SK-MEL-5 (cell line): ENCODE measurements around a stretch of chr21.

DNA sequence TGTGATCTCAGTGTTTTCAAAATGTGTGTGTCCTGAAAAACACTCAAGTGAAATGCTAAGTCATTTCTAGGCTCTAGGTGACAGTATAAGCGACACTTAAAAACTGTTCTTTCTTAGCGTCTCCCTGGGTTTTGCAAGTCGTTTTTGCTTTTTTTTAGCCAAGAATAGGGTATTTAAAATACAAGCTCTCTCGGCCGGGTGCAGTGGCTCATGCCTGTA, 5394.2 kb upstream of the TPTE start:
RAMPAGE:
- cytosol, long total RNA: no peak
- long total RNA: no peak
- nucleus, long total RNA: no peak

GRCh38 chr21:6111362-6111764, 4410.0 kb upstream of the TPTE start:
RAMPAGE:
- cytosol, long total RNA: no peak
- long total RNA: no peak
- nucleus, long total RNA: no peak

DNA sequence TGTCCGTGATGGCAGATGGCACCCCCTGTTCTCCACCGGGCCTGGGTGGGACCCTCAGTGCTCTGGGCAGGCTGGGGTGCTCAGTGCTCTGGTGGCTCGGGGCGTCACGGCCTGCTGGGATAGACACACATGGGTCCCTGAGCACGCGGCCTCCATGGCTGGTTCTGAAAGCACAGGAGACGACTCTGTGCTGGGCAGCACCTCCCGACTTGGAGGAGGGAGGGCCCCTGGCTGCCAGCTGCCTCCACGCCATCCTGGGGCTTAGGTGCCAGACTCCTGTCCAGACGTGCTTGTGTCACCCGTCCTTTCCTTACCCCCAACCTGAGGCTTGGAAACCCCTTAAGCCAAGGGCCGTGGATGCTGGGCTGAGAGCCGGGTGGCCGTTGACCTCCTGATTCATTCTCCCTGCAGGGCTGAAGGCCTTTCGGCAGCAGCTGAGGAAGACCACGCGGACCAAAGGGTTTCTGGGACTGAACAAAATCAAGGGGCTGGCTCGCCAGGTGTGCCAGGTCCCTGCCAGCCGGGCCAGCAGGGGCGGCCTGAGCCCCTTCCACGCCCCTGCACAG, 4401.2 kb upstream of the TPTE start:
RAMPAGE:
- cytosol, long total RNA: no peak
- long total RNA: no peak
- nucleus, long total RNA: no peak

DNA sequence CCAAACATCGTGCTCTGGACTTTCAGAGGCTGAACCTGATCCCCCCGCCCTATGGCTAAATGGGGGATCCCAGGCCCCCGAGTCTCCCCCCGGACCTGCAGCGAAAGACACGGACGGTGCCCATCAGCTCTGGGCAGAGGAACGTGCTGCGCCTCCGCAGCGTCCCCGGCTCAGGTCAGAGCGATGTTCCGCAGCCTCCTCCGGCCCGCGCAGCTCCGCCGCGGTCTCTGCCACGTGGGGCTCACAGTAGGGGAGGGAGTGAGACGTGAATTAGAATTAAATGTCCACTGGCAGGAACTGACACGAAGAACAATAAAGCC, 4053.1 kb upstream of the TPTE start:
RAMPAGE:
- cytosol, long total RNA: no peak
- long total RNA: no peak
- nucleus, long total RNA: no peak

DNA sequence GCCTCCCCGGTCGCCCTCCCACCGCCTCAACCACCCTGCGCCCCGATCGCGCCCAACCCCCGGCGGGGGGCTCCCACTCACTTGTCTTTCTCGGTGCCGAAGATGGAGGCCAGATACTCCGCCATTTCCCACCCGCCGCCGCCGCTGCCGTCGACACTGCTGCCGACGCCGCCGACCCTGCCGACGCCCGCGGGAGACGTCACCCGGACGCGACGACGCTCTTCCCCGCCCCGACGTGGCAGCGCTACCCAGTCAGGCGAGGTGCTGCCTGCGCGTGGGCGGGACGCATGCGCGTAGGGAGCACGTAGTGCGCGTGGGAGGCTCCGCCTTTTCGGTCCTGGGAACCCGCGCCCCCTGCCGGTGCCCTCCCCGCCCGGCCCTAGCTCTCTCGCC, 4022.3 kb upstream of the TPTE start:
RAMPAGE:
- cytosol, long total RNA: no peak
- long total RNA: no peak
- nucleus, long total RNA: no peak

RAMPAGE:
- cytosol, long total RNA: no peak
- long total RNA: no peak
- nucleus, long total RNA: no peak
Measured at GRCh38 chr21:8214453-8215008, 2306.9 kb upstream of the TPTE start.

RAMPAGE:
- cytosol, long total RNA: no peak
- long total RNA: no peak
- nucleus, long total RNA: no peak
Measured at GRCh38 chr21:8215887-8216432, 2305.4 kb upstream of the TPTE start.

DNA sequence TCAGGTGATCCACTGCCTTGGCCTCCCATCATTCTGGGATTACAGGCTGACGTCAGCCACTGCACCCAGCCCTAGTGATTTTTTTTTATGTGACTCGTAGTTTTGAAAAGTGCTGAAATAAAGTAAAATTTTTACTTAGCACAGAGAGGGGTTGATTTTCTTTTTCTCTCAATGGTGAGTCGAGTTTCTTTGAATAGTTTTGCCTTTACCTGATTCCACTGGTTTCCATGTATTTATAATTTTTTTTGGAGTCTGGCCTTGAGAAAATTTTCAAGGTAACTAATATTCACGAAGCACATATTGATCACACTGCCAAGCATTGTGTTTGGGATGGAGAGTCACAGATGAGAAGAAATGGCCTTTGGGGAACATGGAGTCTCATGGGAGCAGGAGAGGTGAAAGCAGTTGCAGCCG, 799.4 kb upstream of the TPTE start:
RAMPAGE:
- cytosol, long total RNA: no peak
- long total RNA: no peak
- nucleus, long total RNA: no peak

GRCh38 chr21:13893715-13894048, 284.1 kb downstream of the POTED start:
RAMPAGE:
- cytosol, long total RNA: no peak
- long total RNA: no peak
- nucleus, long total RNA: no peak

DNA sequence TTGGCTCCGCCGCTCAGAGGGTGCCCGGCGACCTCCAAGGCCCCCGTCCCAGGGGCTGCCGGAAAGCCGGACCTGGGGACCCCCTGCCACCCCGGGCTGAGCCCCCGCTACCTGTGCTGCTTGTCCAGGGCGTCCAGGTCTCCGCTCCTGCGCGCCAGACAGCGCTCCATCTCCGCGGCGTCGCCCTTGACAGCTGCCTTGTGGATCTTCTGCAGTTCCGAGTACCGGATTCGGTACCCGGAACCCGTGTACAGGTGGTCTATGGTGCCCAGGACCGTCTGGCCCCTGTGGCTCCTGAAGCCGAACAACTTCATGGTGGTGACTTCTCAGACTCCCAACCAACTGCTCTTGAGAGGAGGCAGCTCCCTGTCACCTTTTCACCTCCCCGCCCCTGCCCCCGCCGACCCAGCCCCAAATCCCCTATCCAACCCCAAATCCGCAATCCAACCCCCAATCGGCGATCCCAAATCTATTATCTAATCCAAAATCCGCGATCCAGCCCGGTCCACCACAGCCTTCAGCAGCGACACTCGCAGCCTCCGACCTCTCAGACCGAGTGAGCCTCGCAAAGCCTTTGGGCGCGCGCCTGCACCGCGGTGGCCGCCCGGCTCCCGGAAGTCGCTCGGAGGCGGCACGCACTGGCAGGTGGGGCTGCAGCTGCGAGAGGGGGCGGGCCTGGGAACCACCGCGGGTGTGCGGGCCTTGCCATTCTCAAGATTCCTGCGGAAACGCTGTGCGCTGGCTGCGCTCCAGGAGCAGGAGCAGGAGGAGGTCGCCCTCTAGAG, 231.0 kb downstream of the LIPI start:
RAMPAGE:
- cytosol, long total RNA: no peak
- long total RNA: no peak
- nucleus, long total RNA: no peak

DNA sequence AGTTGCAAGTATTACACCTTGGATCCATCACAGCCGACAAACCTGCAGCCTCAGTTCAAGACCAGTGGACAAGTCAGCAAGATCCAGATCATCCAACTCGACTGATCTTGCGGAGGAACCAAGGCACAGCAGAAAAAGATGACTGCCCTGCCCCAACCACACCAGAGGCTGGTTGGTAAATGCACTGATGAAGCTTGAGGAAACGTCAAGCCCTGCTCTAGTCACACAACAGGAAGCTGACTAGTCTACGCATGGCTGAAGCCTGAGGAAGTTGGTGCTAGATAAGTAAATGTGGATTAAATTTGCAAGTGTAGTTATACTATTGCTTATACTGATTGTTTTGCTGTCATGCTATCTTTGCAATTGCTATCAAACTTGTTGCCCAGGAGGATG, 89.1 kb downstream of the LIPI start:
RAMPAGE:
- cytosol, long total RNA: no peak
- long total RNA: no peak
- nucleus, long total RNA: no peak

DNA sequence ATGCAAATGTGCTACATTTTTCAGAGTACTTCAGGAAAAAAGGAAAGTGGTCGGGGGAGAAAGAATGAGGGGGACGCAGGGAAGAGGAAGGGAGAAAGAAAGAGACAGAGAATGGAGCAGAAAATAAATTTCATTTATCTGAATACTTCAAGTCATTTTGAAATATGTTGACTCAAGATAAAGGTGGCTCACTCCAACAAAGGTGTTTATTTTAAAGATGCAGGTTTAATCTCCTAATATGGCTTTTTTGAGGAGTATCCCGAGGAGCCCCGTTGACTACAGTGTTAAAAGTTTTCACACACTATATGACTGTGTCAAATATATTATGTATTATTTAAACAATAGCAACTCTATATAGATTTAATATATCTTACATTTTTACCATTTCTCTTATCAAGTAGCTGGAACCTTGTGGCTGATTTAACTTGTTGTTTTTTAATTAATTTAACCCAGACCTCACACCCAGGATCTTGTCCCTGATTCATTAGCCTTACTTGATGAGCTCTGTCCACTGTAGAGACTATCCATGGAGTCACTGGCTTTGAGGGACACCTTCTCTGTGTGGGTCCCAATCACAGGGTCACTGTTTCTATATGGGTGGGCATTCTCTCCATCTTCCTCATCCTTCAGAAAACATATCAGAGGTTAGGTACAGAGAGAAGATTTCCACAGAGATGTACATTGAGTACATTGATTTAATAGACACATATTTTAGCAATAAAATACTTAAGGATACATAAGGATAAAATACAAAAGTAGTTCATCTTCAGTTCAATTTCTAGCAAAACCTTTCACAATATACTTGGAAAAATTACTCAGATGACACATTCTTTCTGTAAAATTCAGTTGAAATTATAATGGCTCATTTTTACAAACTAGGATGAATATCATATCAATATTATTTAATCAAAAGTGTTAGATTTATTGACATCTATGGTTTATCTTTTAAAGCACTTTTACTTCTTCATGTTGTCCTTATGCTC, 33.9 kb downstream of the SAMSN1 start:
RAMPAGE:
- cytosol, long total RNA: no peak
- long total RNA: no peak
- nucleus, long total RNA: no peak

DNA sequence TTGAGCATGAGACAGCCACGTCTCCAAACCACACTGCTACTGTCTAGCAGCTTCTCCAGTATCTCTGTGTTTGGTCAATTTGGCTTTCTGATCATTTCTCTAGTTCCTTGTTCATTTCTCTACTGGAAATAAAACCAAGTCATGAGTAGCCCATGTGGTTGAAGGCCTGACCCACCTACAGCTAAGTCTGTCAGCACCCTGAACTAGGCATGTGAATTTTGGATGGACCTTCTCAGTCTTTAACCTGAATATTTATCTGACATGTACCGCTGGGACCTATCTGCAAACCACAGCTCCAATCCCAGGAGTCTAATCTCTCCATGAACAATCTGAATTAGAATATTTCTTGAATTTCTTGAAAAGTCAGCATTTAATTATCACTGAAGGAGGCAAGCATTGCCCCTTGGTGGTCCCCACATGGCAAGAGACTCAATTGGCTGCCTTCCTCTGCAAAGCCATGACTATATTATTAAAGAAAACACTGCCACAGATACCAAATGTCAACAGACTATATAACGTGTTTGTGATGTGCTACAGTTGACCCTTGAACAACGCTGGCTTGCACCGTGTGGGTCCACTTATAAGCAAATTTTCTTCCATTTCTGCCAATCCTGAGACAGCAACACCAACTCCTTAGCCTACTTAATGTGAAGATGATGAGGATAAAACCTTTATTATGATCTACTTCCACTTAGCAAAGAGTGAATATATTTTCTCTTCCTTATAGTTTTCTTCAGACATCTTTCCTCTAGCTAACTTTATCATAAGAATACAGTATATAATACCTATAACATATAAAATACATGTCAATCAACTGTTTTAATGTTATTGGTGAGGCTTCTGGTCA, 66.6 kb downstream of the NRIP1 start:
RAMPAGE:
- cytosol, long total RNA: no peak
- long total RNA: no peak
- nucleus, long total RNA: no peak

GRCh38 chr21:15066206-15066798, 1.5 kb upstream of the NRIP1 start:
RAMPAGE:
- cytosol, long total RNA: no peak
- long total RNA: no peak
- nucleus, long total RNA: no peak

DNA sequence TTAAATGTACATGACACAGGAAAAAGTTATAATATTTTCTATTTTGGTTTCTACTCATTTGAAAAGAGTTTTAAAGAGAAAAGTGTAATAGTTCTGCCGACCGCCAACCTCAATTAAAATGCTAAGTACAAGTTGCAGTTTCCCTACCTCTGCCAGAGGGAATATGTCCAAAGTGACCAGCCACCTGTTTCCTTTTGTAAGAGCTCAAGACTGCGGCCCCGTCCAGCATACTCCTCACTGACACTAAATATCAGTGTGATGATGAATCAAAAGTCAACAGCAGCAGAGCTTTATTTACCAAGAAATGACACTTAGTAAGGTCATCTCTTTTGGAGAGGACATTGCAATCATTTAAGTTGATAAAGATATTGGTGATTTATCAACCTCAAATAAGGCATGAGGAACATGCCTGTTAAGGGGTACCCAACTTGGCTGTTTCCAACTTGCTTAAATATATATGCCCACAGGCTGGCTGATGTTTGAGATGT, 57.5 kb upstream of the NRIP1 start:
RAMPAGE:
- cytosol, long total RNA: no peak
- long total RNA: no peak
- nucleus, long total RNA: no peak

RAMPAGE:
- cytosol, long total RNA: no peak
- long total RNA: no peak
- nucleus, long total RNA: no peak
Measured at GRCh38 chr21:15767426-15768155, 37.8 kb downstream of the USP25 start.

DNA sequence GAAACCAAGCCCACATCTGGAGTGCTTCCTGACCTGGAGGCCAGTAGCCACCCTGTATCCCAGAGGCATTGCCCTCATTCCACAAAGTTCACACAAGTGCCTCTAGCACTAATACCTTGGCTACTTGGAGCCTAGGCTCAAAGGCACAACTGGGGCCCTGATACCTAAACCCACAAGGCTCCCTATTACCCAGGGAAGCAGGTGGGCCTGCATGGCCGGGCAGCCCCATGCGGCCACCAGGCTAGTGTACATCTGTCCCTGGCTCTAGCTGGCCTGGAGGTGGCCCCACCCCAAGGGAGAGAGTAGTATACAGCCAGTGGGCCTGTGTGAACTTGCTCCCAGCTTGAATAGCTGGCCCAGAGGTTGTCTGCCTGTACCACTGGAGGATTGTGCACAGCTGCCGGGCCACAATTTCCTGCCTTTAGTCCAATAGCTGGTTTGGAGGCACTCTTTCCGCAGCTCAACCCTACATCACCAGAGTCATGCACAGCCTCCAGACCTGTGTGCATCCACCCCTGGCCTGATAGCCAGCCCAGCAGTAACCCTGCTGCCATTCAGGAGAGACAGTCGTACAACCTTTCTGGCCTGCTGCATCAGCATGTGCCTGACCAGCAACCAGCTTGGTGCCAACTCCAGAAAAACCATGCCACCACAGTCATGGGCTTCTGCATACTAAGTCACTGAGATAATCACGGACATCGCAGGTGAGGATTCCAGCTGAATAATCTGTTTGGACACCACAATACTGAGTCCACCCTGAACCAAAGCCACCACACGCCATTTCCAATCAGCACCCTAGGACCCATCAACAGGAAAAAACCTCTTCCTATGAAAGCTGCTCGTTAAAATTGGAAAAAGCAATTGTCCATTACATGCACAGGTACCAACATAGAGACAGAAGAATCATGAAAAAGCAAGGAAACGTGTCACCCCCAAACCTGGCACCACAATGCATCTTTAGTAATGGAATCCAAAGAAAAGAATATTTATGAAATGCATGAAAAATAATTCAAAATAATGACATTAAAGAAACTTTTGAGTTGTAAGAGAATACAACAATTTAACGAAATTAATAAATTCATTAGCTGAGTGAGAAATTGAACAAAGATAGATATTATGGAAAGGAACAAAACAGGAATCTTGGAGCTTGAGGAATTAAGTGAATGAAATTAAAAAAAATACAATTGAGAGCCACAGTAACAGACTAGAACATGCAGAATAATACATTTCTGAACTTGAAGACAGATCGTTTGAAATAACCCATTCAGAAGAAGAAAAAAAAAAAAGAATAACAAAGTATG, 52.6 kb downstream of the USP25 start:
RAMPAGE:
- cytosol, long total RNA: no peak
- long total RNA: no peak
- nucleus, long total RNA: no peak

DNA sequence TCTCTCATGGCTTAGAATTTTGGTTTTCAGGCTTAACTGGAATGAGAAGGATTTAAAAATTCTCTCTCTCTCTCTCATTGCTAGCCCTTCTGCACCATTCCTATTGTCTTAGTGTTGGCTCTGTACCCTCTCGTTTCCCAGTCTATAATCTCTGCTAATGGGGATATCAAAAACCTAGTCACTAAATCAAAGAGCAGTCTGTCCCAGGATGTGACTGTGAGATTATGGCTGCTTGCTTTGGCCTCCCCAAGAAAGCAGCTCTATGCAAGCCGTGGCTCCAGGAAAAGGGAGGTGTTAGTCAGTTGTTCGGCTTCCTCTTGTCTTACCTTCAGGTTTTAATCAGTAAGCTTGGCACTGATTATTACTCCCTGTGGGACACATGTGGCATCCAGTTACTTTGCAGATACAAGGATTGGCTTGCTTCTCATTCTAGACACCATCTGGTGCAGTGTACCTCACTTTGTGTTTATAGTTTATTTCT, 468.8 kb downstream of the USP25 start:
RAMPAGE:
- cytosol, long total RNA: no peak
- long total RNA: no peak
- nucleus, long total RNA: no peak

DNA sequence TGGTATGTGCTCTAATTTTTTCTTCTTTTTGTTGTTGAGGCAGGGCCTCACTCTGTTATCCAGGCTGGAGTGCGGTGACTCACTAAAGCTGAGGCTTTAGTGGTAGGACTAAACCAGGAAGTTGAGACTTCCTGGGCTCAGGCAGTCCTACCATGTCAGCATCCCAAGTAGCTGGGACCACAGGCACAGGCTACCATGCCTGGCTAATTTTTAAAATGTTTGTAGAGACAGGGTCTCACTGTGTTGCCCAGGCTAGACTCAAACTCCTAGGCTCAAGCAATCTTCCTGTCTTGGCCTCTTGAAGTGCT, 46.6 kb upstream of the CXADR start:
RAMPAGE:
- cytosol, long total RNA: no peak
- long total RNA: no peak
- nucleus, long total RNA: no peak

RAMPAGE:
- cytosol, long total RNA: no peak
- long total RNA: no peak
- nucleus, long total RNA: no peak
Measured at GRCh38 chr21:17742265-17742609, 76.9 kb downstream of the C21orf91 start.